Right cardiac atrium (tissue), 1 donor: ENCODE measurements around a stretch of chr16.

- PRO-cap, result no peak
These were observed 38.1 kb upstream of the GSE1 start for GRCh38 chr16:85574770-85575606.

DNA sequence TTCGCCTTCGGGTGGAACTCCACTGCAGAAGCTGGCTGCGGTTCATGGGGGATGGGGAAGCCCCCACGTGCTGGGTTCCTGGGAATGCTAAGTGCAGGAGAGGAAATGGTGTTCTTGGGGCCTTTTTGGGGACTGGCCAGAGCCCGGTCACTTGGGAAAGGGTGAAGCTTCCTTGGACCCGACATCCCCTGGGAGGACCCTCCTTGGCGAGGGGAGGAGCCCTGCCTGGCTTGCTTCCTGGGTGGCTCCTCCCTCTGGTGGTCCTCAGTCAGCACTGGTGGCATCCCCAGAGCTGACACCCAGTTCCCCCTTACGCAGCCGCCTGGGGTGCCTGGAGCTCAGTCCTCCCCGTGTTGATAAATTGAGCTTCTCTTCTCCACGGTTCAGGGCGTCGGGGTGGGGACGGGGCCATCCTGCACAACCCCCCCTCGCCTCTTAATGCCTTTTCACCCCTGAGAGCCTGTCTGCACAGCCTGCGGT lies 30.8 kb upstream of the GSE1 start:
- PRO-cap, result no peak

DNA sequence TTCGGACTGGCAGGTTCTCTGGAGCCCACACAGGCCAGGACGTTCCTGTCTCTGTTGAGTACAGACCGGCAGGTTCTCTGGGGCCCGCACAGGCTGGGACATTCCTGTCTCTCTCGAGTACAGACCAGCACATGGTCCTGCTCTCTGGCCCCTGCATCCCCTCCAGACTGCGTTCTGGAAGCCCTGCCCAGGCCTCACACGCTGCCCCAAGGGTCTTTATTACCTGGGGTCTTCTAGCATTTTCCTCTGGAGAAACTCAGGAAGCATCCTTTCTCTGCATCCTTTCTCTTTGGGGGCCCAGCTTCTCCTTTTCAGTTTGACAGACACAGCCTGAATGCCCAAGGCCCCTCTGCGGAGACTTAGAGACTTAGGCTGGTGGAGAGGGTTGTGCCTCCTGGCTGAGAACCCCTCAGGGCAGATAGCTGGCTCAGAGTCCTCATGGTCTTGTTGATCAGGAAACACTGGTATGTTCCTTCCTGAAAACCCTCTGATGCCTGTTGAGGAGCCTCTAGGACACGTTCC lies 18.0 kb upstream of the GSE1 start:
- PRO-cap, result no peak

DNA sequence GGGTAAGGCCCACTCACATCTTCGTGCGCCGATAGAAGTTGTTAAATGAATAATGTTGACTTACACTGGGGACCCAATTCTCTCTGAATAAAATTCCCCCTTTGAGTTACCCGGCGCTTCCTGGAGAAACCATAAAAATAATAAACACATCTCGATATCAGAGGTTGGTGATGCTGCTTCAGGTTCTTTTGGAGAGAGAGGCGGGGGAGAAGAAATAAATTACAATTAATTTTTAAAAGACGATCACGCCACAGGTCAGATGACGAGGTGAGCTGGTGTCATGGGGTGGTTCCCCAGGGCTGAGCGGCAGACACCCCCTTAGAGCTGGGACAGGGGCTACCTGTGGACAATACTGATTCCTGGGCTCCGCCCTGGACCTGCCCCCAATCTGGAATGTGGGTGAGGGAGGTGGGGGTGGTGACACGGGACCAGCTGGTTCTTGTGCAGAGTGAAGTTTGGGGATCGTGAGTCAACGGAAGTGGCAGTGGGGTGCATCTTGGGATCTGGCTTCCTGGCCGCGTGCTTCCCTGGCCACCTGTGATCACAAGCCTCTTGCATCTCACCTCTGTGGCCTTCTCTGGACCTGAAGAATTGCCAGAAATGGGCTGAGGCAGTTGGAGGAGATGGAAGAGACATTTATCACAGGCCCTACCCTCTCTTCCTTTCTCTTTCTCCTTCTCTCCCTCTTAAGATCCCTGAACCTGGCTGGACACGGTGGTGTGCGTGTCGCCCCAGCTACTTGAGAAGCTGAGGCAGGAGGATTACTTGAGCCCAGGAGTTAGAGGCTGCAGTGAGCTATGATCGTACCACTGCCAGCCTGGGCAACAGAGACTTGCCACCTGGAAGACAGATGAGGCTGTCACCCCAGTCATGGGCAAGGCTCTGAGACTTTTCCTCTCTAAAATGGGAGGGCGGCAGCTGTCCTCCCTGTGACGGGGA lies 13.8 kb upstream of the GSE1 start:
- PRO-cap, result no peak

DNA sequence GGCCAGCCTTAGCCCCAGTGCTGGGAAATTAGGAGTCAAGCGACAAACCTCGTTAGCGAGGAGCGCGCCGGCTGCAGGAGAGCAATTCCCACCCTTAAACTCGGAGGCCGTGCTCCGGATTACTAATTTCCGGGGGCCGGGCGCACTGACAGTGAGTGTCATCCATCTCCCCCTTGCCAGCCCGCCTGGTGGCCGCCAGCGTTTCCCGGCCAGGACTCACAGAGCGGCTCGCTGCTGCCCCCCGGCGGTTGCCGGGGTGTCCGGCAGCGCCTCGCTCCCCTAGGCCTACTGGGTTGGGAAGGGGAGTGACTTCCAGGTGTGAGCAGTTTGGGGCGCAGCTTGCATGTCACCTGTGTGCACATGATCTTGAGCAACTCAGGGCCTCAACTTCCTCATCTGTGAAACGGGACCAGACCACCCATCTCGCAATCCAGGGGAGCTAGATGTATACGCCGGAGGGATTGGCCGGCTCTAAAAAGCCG lies 2.6 kb upstream of the GSE1 start:
- PRO-cap, result no peak

DNA sequence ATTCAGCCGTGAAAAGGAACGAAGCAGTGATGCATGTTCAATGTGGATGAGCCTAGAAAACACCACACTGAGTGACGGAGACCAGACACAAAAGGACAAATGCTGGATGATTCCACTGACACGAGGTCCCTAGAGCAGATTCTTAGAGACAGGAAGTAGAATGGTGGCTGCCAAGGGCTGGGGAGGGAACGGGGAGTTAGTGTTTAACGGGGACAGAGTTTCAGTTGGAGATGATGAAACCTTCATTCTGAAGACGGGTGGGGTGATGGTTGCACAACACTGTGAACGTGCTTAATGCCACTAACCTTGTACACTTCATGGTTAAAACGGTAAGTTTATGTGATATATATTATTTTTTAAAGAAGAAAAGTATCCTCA lies 17.7 kb downstream of the C16orf74 start:
- PRO-cap, result no peak

GRCh38 chr16:85833115-85833815 lies 33.8 kb downstream of the COX4I1 start:
- PRO-cap, result no peak

DNA sequence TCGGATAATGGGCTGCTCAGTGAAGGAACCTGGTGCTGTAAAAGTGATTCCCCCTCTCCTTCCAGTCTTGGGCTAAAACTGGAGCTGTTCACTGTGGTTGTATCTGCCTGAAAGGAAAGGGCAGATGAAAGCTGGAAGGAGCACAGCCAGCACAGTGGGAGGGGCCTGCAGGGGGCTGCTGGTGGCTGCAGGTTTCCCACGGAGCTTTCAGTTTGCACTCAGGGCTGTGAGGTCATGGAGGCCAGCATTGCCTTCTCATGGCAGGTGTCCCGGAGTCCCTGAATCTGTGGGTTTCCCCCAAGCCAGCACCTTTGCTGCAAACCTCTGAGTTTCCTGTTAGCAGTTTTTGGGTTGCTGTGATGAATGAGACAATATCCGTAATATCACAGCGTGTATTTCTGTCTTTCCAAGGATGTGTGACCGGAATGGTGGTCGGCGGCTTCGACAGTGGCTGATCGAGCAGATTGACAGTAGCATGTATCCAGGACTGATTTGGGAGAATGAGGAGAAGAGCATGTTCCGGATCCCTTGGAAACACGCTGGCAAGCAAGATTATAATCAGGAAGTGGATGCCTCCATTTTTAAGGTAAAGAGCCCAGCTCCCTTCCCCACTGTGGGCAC lies 3.8 kb downstream of the IRF8 start:
- PRO-cap, result no peak

- PRO-cap, result no peak
These were observed 4.6 kb downstream of the IRF8 start for GRCh38 chr16:85903338-85904239.

DNA sequence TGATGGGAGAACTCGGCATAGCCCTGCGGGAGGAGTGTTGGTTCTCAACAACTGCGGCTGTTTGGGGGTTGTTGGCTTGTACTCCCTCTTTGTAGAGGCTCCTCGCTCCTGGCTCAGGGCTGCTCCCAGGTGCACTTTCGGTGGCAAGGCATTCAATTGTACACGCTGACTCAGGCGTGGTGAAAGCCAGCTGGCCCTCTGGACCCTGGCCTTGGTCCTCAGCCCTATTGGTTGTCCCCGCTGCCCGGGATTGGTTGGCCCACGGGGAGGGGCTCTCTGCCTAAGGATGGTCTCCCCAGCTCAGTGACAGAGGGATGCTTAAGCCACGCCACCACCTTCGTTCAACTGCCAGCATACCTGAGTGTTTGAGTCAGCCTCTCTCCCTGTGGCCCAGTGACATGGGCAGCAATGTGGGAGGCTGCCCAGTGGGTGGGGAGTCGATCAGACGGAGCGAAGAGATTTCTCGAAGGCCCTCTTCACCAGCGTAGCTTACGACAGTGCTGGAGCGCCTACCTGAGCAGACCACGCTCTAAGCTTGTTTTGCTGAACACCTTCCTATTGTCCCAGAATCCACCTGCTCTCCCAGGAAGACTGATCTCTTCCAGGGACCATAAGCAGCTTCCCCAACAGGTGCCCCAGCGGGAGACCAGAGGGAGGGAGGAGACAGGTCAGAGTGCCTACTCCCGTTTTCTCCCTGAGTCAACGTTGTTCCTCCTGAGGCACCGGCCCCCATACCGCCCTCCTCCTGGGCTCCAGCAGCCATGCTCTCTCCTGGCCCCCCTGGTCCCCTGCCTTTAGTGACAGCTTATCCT lies 30.4 kb downstream of the IRF8 start:
- PRO-cap, result no peak

DNA sequence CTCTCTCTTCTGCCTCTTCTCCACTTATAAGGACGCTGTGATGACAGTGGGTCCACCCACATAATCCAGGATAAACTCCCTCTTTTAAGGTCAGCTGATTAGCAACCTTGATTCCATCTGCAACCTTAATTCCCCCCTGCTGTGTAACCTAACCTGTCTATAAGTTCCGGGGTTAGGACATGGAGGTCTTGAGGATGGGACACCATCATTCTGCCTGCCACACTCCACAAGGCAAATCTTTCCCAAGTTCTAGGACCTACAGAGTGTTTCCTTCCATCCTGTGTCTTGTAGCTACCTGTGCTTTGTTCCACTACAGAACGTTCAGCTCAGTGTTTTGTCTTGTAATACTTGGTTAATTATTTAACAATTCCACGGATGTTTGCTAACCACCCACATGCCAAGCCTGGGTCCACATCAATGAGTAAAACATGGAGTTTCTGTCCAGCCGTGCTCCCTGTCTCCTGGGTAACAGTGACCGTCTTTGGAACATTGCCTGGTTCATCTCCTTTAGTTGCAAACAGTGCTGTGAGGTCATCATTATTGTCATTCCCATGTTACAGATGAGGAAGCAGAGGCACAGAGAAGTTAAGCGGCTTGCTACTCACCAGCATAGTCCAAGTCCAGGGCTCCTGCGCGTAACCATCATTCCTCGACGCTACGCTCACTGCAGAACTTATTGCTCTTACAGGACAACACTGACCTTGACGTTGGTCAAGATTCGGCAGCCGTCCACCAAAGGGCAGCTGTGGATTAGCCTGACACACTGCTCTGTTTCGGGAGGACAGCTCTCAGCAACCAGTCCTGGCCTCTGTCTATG lies 41.2 kb downstream of the IRF8 start:
- PRO-cap, result no peak

DNA sequence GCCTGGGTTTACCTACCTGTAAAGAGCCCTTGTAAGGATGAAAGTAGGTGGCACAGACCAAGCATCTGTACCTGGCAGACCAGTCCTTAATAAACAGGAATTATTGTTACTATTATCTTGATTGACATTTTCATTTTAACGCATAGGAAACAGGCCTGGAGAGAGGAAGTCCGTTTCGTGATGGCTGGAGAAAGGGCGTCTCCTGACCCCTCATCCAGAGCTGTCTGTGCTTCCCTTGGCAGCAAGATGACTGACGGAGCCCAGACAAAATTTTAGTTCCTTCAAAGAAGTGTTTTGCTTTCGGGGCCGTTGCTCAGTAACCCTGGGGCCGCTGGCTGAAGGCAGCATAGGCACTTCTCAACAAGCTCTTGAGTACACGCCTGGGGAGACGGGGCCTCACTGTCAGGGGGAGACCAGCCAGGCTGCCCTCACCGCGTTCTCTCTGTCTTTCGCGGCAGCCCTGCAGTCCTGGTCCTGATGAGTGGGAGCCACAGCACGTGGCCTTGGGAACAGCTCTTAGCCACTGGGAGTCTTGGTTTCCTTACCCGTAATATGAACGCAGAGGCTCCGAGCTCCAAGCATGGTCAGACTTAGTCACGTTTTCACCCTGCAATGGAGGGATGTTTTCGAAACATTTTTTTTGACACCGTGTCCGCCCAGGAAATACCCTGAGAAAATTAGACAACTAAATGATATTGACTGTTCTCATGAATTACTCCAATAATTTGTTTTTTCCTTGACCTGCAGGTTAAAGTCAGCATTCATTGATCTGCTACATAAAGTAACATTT lies 86.0 kb downstream of the IRF8 start:
- PRO-cap, result no peak

- PRO-cap, result no peak
These were observed 130.4 kb downstream of the IRF8 start for GRCh38 chr16:86029284-86029880.

DNA sequence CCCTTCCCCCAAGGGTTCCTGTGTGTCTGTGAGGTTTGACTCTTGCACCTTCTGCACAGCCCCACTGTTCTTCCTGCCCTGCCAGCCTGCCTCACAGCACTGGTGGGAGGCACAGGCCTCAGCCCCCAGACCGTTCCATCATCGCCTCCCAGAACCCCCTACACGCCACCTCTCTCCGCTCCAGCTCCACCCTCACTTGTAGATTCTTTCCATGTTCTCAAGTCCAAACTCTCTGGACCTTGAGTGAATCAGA lies 272.3 kb downstream of the IRF8 start:
- PRO-cap, result no peak

- PRO-cap, result no peak
These were observed 297.0 kb downstream of the IRF8 start for GRCh38 chr16:86195877-86196478.

GRCh38 chr16:86239445-86239902 lies 270.9 kb upstream of the FOXF1 start:
- PRO-cap, result no peak

- PRO-cap, result no peak
These were observed 169.2 kb upstream of the FOXF1 start for GRCh38 chr16:86341110-86341501.

DNA sequence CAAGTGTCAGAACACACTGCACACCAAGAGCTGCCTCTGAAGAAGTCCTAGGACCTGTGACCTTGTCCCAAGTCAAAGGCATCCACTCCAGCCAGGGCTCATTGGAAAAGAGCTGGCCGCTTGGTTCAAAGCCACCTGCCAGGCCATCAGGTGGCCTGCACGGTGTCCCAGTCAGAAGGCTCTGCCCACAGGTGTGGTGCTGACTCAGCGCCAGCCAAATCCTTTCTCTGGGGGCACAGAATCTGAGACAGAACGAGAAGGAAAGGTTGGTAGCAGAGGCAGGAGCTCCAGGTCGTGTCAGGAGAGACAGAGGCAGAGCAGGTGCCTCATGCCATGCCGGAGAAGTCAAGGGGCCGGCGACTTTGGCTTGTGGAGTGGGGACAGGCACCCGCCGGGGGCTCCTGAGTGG lies 128.3 kb upstream of the FOXF1 start:
- PRO-cap, result no peak

- PRO-cap, result no peak
These were observed 15.4 kb upstream of the FOXF1 start for GRCh38 chr16:86494782-86495434.

DNA sequence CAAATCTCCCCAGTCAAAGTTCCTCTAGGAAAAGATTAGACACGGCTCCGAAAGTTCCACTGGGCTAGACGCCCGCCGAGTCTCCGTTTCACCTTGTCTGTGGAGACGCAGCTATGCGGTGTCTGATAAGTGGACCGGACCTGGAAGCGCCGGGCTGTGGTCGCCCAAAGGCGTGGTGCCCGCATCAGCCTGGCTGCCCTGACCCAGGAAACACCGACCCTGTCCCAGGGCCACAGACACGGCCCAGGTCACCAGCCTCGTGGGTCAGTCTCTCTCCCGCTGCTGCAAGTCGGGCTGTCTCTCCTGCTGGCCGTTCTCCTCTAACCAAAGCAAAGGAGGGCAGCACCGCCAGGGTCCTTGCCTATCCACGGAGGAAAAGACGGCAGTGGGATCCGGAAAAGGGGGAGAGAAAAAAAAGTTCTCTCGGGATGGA lies 14.0 kb upstream of the FOXF1 start:
- PRO-cap, result no peak